Pericardium (tissue), 1 donor: ENCODE results near the gene SMG7.

DNA sequence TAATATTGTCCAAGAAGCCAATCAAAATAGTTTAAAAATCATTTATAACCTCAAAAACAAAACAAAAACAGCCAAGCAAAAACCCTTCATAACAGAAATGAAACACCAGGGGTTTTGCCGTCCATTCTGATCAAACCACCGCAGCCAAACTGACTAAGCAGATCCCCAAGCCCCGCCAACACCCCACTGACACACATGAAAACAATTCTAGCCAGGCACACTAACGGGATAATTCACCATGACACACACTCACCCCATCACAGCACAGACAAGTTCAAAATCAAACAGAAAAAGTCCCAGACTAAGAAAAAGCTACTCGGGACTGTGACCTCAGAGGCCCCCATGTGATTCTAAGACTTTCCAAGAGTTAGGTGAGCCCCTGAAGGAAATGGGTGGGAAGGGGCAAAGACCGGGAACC lies 10.2 kb upstream of the IER5 start:
- RRBS: no CpG with 5 or more reads among the region's 6 CpGs

GRCh38 chr1:181101911-181102392 lies 13.5 kb downstream of the IER5 start:
- RRBS: no CpG with 5 or more reads among the region's 4 CpGs

- RRBS: no CpG with 5 or more reads among the region's 46 CpGs
Measured at GRCh38 chr1:182056584-182057069, 4.9 kb downstream of the ZNF648 start.

- RRBS: no CpG with 5 or more reads among the region's 7 CpGs
Measured at GRCh38 chr1:182228008-182228708, 163.4 kb downstream of the GLUL start.

GRCh38 chr1:182244204-182244852 lies 147.3 kb downstream of the GLUL start:
- RRBS: no CpG with 5 or more reads among the region's 2 CpGs

- RRBS: no CpG with 5 or more reads among the region's 4 CpGs
Measured at GRCh38 chr1:182291511-182292222, 99.9 kb downstream of the GLUL start.

DNA sequence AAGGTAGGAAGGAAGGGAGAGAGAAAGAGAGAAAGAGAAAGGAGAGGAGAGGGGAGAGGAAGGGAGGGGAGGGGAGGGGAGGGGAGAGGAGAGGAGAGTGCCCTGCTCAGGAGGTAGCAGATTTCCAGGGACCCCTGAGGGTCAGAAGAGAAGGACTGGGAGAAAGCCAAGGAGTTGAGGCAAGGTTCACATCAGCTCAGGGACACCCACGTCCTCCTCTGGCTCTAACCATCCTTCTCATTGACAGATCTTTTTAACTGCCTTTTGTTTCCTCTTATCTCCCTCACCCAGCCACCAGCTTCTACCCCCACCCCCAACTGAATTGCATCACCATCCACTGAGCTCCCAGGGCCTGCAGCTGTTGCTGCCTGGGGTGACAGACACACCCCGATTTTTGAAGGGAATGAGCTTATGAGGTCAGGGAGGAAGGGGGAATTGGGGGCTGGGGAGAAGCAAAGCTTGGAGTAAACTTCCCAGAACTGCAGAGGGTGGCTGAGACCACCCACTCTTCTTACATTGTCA lies 91.6 kb downstream of the GLUL start:
- RRBS: no CpG with 5 or more reads among the region's 2 CpGs

DNA sequence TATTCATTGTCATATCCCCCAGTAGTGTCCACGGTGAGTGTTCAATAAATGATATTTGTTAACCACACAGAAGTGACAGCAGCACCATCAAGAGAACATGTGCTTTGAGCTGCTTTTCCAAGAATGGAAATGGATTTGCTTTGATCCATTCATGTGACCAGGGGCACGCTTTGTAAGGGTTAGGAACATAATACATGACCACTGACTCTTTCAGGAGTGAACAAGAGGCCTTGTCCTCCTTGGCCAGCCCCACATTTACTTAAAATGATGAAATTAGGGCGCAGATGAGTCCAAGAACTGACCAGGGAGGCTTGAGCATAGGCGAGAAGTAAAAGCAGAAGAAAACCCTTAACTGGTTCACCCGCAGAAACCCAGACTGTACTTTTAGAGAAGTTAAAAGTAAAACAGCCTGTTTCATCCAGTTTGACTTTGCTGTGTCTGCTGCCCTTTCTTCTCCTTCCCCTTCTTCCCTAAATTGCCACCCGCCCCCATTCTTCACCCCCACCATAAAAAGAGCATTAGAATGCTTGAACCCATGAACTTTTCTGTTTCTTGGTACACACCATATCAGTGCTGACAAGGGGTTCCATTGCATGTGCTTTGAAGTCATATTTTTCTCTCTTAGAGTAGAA lies 2.5 kb upstream of the GLUL start:
- RRBS: no CpG with 5 or more reads among the region's 6 CpGs

DNA sequence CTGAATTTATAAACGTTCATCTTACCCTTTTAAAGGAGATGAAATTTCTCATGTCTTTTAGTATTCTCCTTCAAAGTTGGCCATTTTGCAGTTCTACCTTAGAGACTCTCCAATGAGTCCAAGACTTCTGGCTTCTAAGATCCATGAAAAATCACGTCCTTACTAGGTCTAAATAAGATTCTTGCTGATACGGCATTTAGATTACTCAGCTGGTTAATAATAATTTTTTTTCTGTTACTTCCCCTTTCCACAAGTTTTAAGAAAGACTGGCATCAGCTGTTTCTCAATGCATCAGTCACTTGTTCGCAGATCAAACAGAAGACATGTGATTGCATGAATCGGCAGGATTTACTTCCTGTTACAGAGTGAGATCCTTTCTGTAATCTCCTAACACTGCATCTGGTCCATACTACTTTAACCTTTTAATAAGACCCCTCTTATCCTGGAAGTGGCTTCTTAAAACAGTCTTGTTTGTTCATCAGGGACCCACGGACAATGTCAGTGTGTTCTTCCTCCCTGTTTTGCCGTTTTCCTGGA lies 6.0 kb downstream of the NPL start:
- RRBS: no CpG with 5 or more reads among the region's 7 CpGs

DNA sequence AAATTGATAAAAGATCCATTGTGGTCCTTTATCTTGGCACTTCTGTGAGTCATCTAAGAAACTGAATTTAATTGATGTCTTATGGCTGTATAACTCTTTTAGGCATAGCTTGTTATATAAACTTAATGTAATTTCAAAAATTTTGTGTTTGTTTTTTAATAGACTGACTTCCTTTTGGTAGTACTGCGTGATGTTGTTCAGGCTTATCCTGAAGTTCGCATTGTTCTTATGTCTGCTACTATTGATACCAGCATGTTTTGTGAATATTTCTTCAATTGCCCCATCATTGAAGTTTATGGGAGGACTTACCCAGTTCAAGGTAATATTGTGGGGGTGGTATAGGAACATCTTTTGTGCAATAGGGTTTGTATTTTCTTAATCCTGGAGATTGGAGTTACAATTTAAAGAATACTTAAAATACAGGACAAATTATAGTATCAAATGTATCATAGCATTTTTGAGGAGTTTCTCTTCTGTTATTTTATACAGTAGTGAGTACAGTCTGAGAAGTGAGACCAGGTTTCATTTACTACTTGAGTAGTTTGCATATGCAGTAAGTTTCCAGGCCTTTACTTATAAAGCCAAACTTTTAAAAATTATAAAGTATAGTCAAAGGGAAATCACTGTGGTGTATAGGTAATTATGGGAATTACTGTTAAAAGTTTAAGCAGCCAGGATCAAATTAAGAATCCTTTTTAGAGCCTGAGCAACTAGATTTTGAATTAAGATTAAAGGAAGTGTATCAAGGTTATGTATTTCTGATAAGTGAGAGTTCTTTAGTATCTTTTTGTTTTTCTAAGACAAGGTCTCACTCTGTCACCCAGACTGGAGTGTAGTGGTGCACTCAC lies 33.3 kb downstream of the DHX9 start:
- RRBS: no CpG with 5 or more reads among the region's 2 CpGs

- RRBS: no CpG with 5 or more reads among the region's 3 CpGs
Measured at GRCh38 chr1:182875008-182875521, 35.9 kb downstream of the DHX9 start.

DNA sequence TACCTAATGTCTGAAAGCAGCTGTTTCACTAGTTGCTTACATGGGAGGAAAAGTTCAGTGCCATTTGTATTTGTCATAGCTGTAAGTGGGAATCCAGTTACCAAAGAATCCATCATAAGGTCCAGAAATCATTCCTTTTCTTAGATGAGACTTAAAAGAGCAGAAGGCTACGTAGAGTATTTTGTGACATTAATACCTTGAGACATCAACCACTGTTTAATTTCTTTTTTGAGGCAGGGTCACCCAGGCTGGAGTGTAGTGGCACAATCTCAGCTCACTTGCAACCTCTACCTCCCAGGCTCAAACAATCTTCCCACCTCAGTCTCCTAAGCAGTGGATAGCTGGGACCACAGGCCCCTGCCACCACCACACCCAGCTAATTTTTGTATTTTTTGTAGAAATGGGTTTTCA lies 50.2 kb downstream of the DHX9 start:
- RRBS: no CpG with 5 or more reads among the region's 1 CpG

GRCh38 chr1:183198155-183198845 lies 12.2 kb downstream of the LAMC2 start:
- RRBS: no CpG with 5 or more reads among the region's 18 CpGs

DNA sequence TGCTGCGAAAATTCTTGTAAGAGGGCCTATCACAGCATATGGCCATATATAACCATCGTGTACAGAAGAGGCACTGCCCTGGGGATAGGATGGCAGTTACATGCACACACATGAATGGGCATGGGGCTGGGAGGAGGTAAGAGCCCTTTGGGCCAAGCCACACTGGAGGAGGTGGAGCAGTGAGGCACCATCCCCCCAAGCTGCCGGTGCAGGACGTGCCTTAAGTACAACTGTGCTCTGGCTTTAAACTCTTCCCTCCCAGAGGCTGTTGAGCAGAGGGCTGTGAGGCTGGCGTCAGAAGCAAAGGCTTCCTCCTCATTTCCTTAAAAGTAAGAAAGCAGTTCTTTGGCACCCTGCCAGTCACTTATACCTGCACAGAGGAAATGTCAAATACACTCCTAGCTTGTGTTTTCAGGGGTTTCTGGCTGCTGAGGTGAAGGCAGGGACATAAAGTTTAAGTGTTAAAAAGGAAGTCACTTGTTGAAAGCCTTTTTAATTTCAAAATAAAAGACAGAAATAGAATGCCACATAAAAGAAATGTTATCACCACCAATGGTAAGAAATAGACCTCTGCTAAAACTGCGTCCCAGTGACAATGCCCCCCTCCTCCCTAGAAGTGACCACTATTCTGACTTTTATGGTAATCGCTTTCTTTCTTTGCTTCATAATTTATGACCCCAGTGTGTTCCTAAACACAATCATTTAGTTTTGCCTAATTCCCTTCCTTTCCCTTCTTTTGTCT lies 33.0 kb downstream of the LAMC2 start:
- RRBS: no CpG with 5 or more reads among the region's 7 CpGs

DNA sequence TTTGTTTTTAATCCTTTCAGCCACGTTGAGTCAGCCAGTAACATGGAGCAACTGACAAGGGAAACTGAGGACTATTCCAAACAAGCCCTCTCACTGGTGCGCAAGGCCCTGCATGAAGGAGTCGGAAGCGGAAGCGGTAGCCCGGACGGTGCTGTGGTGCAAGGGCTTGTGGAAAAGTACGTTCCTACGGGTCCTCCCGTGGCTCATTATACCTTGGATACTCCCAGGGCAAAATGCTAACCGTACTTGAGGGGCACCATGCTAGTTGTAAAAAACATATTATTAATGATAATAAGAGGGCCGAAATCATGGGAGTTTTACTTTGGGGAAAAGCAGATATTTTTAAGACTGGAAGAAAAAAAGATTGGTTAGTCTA lies 49.5 kb downstream of the LAMC2 start:
- RRBS: no CpG with 5 or more reads among the region's 12 CpGs

DNA sequence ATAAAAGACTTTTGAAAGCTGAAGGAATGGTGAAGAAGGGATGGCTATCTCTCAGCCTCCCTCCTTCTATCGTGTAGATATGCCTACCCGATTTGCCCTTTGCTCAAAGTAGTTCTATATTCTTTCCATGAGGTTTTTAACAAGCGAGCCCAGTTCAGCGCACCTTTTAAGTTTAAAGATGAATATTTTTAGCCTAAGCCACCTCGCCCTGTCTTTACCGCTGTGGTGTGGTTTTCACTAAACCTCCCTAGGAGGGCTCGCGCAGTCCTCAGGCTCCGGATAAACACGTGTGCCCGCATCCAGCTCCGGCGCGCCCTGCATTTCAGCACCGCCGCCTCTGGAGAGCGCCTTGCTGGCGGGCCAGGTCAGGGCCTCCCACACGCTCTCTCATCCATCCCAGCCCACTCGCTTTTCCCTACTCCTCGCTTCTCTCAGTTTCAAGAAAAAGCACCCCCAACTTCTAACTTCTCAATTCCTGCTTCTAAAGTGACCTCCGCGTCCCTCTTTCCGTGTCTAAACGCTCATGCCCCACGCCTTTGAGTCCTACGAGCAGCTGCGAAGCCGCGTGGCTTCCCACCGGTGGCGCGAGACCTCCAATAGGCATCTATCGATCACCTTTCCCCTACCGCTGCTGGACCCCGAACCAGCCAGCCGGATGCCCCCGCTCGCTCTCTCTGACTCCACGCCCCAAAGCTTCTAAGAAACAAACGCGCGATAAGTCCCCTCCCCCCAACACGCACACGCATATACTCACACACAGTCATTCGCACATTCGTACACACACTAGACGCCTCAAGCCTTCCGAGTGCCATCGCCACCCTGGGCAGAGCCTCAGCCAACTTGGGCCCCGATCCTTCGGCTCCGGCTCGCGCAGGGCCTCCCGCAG lies 1.3 kb downstream of the NMNAT2 start:
- RRBS: 7% methylated on average over 7 of the region's 56 CpGs

DNA sequence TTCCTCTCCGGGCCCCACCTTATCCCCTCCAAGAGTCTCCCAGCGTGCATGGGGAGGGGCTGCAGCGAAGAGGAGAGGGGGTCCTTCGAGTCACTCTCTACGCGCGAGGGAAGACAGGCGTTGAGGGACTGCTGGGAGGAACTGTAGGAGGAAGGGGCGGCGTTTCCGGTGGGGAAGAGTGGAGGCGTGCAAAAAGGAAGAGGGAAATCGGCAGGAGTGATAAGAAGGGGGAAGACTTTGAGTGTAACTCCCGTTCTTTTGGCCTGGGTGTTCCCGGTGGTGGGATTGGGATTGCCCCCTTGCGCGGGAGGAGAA lies 487 bp upstream of the SMG7 start:
- RRBS: under 1% methylated on average over 6 of the region's 17 CpGs

- RRBS: 4% methylated on average over 8 of the region's 43 CpGs
Measured at GRCh38 chr1:183472170-183472618, at the start of gene SMG7. Gene SMG7, plus strand, starts transcription at chr1:183472499.

- RRBS: 2% methylated on average over 17 of the region's 58 CpGs
Measured at GRCh38 chr1:183472619-183473534, 578 bp downstream of the SMG7 start.